Ascending aorta (tissue), 1 donor: ENCODE data around the genes CRYGD and CRYGB.

DNA sequence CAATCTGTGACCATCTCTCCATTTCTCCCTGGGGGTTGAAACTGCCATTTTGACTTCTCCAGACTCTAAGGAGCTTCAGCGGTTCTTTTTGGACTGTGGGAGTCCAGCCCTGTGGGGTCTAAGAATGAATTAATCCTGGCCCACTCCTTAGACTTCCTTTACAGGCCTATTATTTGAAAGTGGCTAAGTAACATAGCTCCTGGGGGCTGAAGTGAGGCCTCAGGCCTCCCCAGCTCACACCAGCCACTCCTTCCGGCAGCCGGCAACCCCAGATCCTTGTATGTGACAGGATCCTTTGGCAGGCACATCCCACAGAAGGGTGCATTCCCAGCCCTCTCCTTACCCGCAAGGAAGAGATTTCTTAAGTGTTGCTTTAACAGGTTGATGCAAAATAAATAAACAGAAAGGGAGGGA lies 32.4 kb downstream of the NRP2 start:
- PRO-cap = no peak

DNA sequence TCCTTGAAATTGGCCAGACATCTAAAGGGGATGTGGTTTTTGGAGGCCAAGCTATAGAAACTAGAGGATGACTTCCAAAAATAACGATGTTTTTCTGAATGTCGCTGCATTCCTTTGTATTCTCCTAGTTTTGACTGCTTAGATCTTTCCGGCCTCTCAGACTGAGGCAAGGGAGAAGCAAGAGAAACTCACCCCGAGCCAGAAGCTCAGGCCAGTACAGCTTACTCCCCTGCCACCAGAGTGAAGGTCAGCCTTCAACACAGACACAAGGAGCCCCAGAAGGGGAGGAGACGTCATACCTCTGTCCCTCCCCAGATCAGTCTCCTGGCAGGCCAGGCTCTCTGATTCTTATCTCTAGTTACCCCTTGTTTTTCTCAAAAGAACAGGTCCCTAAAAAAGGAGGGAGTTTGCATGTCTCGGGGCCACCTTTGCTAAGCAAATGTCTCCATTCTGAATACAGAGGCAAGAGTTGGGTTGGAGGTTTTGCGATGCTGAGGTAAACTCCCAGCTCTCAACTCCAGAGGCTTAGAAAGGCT lies 62.0 kb downstream of the NRP2 start:
- PRO-cap = no peak

GRCh38 chr2:205792778-205793443 lies 110.6 kb downstream of the NRP2 start:
- PRO-cap = no peak

DNA sequence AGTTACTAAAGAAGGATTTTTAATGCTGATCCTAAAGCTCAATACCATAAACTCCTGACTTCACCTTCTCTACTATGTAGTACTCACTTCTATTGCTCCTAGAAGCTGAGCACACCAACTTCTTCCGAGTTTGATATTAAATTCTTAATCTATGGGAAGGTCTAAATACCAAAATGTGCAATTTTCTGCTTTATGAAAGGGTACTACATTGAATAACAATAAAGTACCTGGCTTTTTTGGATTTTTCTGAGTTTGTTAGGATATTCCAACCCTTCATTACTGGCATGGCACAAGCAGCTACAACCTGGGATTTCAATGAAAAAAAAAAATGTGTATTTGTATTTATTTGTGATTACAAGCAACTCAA lies 10.5 kb downstream of the NDUFS1 start:
- PRO-cap = no peak

DNA sequence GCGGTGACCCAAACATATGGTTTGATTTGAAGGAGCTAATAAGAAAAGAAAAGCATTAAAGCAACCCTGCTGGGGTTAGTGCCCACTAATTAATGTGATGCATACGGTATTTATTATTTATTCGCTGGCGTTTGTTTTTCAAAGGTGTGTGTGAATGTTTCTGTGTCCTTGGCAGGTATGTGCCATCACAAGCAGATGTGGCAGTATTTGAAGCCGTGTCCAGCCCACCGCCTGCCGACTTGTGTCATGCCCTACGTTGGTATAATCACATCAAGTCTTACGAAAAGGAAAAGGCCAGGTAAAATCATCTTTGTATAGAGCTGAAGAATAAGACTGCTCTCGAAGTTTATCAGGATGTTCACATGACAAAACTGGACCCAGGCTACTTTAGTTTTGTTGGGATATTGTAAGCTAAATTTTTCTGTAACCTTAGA lies 735 bp downstream of the EEF1B2 start:
- PRO-cap = no peak

GRCh38 chr2:206292932-206293740 lies 18.7 kb downstream of the ZDBF2 start:
- PRO-cap = no peak

DNA sequence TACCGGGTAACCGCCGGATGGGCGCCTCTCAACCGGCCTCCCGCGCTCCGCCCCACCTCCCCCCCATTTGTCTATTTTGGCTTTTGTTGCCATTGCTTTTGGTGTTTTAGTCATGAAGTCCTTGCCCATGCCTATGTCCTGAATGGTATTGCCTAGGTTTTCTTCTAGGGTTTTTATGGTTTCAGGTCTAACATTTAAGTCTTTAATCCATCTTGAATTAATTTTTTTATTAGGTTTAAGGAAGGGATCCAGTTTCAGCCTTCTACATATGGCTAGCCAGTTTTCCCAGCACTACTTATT lies 32.4 kb upstream of the ADAM23 start:
- PRO-cap = unidirectional peak, minus-strand start at position 51 of the sequence

- PRO-cap = no peak
These were observed 80.2 kb upstream of the CPO start for GRCh38 chr2:206858966-206859654.

GRCh38 chr2:207075830-207076599 lies 89.7 kb downstream of the KLF7 start:
- PRO-cap = no peak

GRCh38 chr2:207166271-207166782 lies 579 bp upstream of the KLF7 start:
- PRO-cap = bidirectional peak, plus-strand start at chr2:207166346, minus-strand start at chr2:207166187

GRCh38 chr2:207504304-207505277 lies 25.2 kb upstream of the CREB1 start:
- PRO-cap = no peak

- PRO-cap = no peak
These were observed 15.8 kb upstream of the CREB1 start for GRCh38 chr2:207513869-207514415.

GRCh38 chr2:207769443-207769556 lies 406 bp downstream of the FZD5 start:
- PRO-cap = no peak

- PRO-cap = no peak
These were observed 5.8 kb upstream of the FZD5 start for GRCh38 chr2:207775552-207775954.

GRCh38 chr2:207829845-207830297 lies 60.2 kb upstream of the FZD5 start:
- PRO-cap = no peak

- PRO-cap = no peak
These were observed 91.1 kb upstream of the FZD5 start for GRCh38 chr2:207860736-207861185.

- PRO-cap = no peak
These were observed at the start of gene CRYGD for GRCh38 chr2:208124315-208124883. Gene CRYGD (minus strand): TSS chr2:208124524.

- PRO-cap = no peak
These were observed at the start of gene CRYGB for GRCh38 chr2:208145963-208146546. Gene CRYGB (minus strand): TSS chr2:208146158.

GRCh38 chr2:208315088-208315894 lies 49.2 kb downstream of the PIKFYVE start:
- PRO-cap = no peak

DNA sequence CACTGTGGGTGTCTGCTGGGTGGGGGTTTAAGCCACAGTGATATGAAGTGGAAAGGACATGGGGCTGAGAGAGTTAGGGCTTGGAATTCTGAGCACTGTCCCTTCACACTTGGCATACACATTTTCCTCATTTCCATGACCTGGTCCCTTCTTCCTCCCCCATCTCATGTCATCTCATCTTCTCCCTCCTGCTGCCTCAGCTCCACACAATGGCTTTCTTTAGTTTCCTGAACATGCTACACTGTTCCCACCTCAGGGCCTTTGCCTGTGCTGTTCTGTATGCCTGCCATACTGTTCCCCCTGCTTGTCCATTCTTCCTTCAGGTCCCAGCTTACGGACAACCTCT lies 56.4 kb downstream of the PTH2R start:
- PRO-cap = no peak